GM12891 (cell line): ENCODE data around the gene KLF3.

DNA sequence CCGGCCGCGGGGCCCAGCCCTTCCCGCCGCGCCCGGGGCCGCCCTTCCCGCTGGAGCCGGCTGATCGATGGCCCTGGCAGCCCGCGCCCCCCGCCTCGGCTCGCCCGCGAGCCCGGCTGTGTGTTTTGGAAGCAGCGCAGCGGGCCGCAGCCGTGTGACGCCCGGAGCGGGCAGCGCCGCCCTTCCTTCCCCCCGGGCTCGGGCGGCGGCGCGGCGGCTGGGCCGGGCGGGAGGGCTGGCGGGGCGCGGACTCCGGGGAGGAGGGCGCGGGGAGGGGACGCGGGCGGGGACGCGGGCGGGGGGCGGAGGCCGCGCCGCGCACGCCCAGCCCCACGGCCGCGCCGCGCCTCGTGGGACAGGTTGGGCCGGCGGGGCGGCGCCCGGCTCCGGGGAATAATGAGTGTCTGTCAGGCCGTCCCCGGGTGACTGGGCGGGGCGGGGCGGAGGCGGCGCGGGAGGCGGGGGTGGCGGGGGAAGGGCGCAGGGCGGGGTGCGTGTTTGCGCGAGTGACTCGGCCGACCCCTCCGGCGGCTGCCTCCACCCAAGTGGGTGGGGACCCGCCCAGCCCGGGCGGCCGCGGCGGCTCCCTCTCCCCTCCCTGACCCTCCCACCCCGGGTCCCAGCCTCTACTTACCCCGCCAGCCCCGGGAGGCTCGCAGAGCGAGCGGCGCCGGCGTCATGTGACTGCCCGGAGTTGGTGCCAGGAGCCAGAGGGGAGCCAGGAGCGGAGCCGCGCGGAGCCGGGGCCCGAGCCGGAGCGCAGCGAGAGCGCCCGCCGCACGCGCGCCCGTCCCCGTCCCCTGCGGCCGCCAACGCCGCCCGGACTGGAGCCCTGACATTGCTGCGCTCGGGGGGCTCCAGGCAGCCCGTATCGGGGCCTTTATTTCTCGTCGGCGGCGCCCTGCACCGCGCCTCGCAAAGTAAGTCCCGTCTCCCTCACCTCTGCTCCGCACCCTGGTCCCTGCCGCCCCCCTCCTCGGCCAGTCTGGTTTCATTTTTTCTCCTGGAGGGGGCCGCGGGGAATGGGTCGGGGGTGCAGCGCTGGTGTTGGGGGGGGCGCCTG lies at the start of gene KLF3:
KLF3 (plus strand) TSS at position 658 of the 1,063 bp plus-strand sequence.
- RRBS: 3% methylated on average over 48 of the region's 144 CpGs

- RRBS: no CpG with 5 or more reads among the region's 5 CpGs
These were observed 21.3 kb upstream of the TLR1 start for GRCh38 chr4:38825879-38826386.

GRCh38 chr4:38869522-38869918 lies 1.9 kb downstream of the FAM114A1 start:
- RRBS: no CpG with 5 or more reads among the region's 2 CpGs

DNA sequence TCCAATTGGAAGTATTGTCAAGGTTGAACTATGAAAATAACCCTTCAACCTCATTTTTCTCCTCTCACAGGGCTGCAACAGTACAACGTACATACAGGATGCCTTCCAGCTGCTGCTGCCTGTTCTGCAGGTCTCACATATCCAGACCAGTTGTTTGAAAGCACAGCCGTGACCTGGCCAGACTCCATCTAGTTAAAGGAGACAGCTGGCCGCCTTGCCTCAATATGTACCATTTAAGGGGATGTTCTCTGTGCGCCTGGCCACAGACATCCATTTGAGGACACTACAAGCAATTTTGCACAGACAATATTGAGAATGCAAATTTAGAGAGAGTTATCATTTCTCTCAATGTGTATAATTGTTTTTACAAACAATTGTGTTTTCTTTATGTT lies 75.8 kb downstream of the FAM114A1 start:
- RRBS: no CpG with 5 or more reads among the region's 4 CpGs

DNA sequence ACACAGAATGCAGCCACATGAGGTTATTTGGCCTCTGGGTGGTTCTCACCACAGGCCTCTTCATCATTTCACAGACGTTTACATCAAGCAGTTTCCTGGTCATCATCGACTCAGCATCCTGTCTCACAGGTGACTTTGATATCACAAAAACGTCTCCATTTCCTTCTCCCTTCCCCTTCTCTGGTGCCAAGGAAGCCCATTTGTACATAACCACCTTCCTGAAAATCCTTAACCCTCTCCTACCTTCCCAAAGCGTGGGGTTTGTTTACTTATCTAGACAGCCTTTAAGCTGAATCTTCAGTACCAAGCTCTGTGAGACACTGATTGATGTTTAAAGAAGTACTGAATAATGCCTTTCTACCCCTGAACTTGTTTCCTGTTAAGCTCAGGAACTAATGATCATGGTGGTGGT lies 81.9 kb downstream of the FAM114A1 start:
- RRBS: no CpG with 5 or more reads among the region's 4 CpGs

- RRBS: no CpG with 5 or more reads among the region's 5 CpGs
These were observed 42.0 kb downstream of the TMEM156 start for GRCh38 chr4:38990243-38990604.

DNA sequence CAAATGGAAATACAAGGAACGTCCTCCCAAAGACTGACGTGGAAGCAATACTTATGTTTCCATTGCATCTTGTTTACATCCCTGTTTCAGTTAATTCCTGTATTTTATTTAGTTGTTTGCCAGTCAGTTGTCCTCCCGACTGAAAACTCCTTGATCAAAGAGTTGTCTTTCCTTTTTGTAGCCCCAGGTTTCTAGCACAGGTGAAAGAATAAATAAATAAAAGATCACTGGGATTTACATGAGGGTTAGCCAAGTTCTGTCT lies 3.9 kb downstream of the TMEM156 start:
- RRBS: no CpG with 5 or more reads among the region's 3 CpGs

- RRBS: no CpG with 5 or more reads among the region's 7 CpGs
These were observed 46.0 kb downstream of the WDR19 start for GRCh38 chr4:39228051-39228976.

- RRBS: no CpG with 5 or more reads among the region's 4 CpGs
These were observed 50.8 kb downstream of the RFC1 start for GRCh38 chr4:39315299-39315808.

DNA sequence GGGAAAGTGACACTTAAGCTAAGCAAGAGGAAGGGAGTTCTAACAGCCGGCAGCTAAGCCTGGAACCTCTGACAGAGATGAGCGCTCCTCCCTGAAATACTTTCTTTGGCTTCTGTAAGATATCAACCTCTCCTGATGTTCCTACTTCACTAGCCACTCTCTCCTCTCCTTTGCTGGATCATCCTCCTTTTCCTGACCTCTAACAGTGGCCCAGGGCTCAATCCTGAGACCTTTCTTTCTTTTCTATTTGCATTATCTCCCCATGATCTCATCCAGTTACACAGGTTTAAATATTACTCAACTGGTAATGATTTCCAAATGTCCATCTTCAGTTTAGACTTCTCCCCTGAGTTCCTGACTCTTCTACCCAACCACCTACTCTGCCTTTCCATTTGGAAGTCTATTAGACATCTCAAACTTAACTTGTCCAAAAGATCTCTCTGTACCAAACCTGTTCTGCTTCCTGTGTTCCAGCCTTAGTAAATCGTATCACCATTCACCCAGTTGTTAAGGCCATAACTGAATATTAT lies 41.2 kb downstream of the RFC1 start:
- RRBS: no CpG with 5 or more reads among the region's 3 CpGs

DNA sequence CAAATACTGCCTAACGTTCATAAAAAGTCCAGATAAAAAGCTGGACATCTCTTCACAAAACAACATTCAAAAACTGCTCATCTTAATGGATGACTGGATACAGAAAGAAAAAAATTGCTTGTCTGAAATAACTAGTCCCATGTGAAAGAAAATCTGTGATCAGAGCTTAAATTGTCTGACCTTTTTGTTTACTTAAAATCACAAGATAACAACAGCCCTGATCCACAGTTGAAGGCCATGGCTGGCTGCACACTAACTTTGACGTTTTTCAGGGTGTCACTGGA lies 25.3 kb downstream of the RFC1 start:
- RRBS: no CpG with 5 or more reads among the region's 2 CpGs

DNA sequence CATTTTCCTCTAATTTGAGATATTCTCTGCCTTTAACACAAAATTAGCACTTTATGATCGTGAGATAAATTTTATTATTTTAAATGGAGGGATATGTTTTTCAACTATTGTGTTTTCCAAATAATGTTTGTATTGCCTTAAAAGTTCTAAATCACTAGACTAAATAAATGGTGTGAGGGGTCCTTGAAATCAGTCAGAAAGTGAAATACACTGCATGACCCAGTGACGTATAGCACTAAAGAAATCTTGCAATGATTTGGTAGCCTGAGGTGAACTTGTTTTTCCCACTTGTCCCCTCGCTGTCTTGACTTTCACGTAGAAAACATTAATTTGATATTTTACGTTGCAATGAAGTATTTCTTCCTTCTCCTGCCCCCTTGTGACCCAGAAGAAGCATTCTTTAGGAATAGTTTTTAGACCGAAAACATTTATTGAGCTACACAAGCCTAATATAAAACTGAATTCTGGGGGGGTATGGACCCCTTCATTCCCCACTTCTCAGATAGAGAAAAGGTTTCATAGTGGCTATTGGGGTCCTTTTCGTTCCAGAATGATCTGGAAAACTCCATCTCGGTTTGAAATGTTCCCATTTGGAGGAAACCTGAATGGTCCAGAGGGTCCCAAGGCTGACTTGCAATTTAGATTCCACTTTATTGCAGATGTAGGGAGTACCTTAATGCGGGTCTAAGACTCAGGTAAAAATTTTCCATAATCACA lies 3.7 kb downstream of the KLB start:
- RRBS: no CpG with 5 or more reads among the region's 9 CpGs

- RRBS: no CpG with 5 or more reads among the region's 2 CpGs
These were observed 11.5 kb downstream of the LIAS start for GRCh38 chr4:39470293-39470786.

- RRBS: no CpG with 5 or more reads among the region's 3 CpGs
These were observed 3.2 kb downstream of the UGDH start for GRCh38 chr4:39523996-39524557.

DNA sequence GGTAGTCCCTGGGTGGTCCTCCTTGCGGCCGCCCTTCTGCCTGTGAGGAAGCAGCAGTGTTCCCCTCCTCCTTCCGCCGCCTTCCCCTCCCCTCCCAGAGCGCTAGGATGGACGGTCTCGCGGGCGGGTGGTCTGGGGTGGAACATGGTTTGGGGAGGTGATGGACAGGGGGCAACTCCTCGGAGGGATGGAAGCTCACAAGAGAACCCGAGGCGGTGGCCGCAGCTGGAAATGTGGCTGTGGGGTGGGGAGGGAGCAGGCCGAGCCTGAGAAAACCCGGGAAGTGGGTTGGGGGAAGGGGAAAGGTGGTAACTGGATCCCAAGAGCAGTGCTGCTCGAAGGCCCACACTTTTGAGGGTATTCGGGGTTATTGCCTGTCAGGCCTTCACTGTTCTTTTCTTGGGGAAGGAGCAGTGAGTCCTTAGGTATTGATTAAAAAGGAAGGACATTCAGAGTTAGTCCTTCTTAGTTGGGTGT lies 571 bp downstream of the UBE2K start:
- RRBS: no CpG with 5 or more reads among the region's 17 CpGs

DNA sequence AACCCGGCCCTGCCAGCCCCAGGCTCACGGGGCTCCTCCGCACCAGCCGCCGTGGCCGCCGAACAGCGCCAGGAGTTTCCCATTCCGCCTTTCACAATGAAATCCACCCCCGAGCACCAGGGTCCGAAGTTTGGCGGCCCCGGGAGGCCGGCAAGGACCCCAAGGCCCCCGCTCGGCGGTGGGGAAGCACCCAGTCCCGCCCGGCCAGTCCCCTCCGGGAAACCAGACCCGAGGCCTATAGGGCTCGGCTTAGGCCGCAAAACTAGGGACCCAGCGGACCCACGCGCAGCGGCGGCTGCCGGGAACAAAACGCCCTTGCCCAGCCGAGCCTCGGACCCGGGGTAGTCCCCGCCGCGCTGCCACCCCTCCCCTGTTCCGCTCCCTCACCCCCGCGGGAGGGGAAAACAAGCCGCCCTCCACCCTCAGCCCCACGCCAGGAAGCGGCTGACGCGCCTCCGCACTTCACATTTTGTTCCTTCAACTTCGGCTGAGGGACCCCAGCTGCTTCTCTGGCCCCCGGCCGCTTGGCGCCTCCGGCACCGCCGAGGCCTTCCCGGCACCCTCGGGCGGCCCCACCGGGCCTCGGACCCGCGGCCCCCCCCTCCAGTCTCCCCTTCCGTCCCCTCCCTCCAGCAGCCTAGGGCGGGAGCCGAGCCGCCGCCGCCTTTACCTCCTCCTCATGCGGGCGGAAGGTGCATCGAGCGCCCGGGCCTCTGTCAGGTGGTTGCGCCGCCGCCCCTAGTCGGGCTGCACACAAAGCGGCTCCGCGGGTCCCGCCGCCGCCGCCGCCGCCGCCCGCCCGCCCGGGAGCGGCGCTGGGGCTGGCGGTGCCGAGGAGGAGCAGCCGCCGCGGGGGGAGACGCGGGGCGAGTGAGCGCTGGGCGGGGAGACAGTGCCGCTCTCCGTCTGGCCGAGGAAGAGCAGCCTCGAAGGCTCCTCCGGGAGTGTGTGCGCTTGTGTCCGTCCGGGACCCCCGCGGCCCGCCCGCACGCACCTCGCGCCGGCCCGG lies 620 bp downstream of the PDS5A start:
- RRBS: under 1% methylated on average over 27 of the region's 116 CpGs

DNA sequence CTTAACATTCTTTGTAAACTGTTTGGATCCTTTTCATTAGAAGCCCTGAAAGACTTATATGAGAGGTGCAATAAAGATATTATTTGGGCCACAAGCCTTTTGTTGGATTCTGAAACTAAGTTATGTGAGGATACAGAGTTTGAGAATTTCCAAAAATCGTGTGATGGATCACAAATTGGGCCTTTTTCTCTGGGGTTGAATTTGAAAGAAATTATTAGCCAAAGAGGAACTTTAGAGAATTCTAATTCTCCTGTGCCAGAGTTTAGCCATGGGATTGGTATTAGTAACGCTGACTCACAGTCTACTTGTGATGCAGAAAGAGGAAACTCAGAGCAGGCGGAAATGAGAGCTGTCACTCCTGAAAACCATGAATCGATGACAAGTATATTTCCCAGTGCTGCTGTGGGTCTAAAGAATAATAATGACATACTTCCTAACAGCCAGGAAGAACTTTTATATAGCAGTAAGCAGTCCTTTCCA lies 64.8 kb downstream of the N4BP2 start:
- RRBS: no CpG with 5 or more reads among the region's 4 CpGs

- RRBS: no CpG with 5 or more reads among the region's 15 CpGs
These were observed 3.9 kb upstream of the RHOH start for GRCh38 chr4:40192621-40193559.

GRCh38 chr4:40195987-40196635 lies 720 bp upstream of the RHOH start:
- RRBS: no CpG with 5 or more reads among the region's 14 CpGs